Prostate gland (tissue), 2 donors: ENCODE measurements around the gene C3orf49.

DNA sequence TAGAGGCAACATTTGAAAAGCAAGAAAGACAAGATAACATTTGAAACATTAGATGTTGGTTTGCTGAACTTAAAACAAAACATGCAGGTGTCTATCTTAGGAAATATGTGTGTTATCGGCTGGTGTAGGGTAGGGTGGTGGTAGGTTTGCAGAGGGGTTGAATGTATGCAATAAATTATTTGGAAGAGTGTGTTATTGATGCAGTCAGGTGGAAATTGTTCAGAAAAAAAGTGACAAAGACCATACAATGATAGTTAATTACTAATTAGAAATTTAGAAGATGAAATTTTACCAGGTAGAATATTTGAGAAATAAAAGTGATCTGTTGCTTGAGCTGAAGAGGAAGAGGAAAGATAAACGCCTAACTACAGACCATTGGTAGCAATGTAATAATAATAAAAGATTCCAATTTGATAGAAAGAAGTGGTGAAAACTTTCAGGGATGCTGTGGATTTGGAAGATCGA is 211.7 kb downstream of the PTPRG start:
- PRO-cap, result no peak
- RAMPAGE, long total RNA, 2 experiments, result no peak in any of the 2 experiments

DNA sequence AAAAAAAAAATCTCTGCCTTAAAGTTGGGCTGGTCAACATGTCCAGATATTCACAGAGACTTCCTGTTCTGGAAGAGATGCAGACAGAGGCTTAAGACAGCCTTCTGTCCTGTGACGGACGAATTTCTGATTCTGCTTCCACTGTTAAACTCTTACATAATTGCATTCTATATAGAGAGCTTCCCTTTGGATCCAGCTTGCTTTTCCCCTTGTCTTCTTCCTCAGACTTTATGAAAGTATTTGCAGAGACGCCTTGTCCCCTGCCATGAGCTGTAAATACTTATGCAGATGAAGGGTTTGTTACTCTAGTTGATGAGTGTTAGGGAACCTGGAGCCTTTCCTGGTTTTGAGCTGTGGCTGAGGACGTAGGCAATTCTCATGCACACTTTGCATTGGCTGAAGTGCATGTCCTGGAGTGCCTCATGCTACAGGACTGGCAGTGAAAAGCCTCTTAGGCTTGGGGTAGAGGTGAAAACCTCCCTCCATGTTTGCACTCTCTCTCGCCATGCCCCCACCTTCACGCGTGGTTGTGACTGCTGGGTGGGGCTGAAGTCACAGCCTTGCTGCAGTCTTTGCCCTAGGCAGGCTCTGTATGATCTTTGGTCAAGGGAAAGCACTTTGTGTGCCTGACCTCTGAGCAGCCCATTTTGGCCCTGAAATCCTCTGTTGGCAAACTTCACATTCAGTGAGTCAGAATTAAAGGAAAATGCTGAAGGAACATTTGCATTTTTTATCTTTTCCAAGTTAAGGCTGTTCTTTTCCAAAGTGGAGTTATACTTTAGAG is 286.6 kb downstream of the PTPRG start:
- PRO-cap, result no peak
- RAMPAGE, long total RNA, 2 experiments, result no peak in any of the 2 experiments

DNA sequence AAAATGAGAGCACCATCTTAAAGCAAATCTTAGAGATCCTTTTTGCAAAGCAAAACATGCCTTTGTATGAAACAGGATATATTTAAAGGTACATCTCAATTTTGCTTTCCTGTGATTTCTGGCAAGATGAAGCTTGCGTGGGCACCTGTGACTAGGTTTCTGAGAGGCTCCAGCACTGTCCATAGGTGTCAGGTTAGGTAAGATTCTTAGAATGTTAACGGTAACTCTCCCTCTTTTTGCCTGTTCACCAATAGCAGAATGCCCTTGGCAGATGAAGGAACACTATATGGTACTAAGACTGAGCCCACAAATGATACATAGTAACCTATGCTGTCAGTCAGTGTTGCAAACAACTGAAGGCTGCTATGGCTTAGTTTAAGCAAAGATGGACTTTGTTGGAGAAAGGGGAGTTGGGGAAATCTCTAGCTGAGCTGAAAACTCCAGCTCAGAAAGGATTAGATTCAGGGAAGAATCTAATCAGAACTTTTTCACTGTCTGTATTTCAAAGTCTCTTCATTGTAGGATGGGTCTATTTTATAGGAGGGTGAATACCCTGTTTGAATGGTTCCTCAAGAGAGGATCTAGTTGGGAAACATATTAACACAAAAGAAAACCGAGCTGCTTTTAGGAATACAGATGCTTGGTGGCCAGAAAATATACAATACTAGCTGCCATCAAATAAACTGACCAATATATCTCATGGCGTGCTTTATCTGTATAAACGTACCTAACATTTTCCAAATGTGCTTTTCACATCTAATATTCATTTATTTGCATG is 289.6 kb downstream of the PTPRG start:
- PRO-cap, result no peak
- RAMPAGE, long total RNA, 2 experiments, result no peak in any of the 2 experiments

GRCh38 chr3:61875027-61875776 is 313.8 kb downstream of the PTPRG start:
- PRO-cap, result no peak
- RAMPAGE, long total RNA, 2 experiments, result no peak in any of the 2 experiments

- PRO-cap, result no peak
- RAMPAGE, long total RNA, 2 experiments, result no peak in any of the 2 experiments
Observed at GRCh38 chr3:62950160-62950675, 75.0 kb upstream of the CADPS start.

GRCh38 chr3:63819116-63819665 is at the start of gene C3orf49:
C3orf49 (plus strand) TSS chr3:63819299.
- PRO-cap, result no peak
- RAMPAGE, long total RNA, 2 experiments, result no peak in any of the 2 experiments

- PRO-cap, result no peak
- RAMPAGE, long total RNA, 2 experiments, result no peak in any of the 2 experiments
Observed at GRCh38 chr3:63920153-63920720, 56.6 kb downstream of the ATXN7 start.

GRCh38 chr3:63945562-63946198 is 77.6 kb downstream of the PSMD6 start:
- PRO-cap, result no peak
- RAMPAGE, long total RNA, 2 experiments, result no peak in any of the 2 experiments

GRCh38 chr3:63953044-63953682 is 70.1 kb downstream of the PSMD6 start:
- PRO-cap, result no peak
- RAMPAGE, long total RNA, 2 experiments, result no peak in any of the 2 experiments

GRCh38 chr3:63970624-63971098 is 52.6 kb downstream of the PSMD6 start:
- PRO-cap, result no peak
- RAMPAGE, long total RNA, 2 experiments, result no peak in any of the 2 experiments

- PRO-cap, result no peak
- RAMPAGE, long total RNA, 2 experiments, result no peak in any of the 2 experiments
Observed at GRCh38 chr3:63979387-63980341, 43.6 kb downstream of the PSMD6 start.

DNA sequence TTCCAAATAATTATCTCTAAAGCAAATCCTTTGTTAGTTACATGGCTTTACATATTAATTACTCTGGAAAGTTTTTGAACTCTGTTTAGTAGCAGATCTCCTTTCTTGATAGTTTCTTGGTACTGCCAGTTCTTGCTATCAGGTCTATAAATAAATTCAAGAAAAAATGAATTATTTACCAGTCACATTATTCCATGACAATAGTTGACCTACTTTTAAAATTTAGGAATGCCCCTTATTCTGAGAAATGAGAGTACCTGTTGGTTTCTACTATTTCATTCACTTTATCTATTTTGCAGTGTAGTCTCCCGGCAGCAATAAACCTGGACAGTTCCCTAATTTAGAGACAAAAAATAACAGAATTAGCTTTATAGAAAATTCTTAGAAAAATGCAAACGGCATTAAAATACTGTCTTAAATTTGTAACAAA is 12.7 kb downstream of the PSMD6 start:
- PRO-cap, result no peak
- RAMPAGE, long total RNA, 2 experiments, result no peak in any of the 2 experiments

DNA sequence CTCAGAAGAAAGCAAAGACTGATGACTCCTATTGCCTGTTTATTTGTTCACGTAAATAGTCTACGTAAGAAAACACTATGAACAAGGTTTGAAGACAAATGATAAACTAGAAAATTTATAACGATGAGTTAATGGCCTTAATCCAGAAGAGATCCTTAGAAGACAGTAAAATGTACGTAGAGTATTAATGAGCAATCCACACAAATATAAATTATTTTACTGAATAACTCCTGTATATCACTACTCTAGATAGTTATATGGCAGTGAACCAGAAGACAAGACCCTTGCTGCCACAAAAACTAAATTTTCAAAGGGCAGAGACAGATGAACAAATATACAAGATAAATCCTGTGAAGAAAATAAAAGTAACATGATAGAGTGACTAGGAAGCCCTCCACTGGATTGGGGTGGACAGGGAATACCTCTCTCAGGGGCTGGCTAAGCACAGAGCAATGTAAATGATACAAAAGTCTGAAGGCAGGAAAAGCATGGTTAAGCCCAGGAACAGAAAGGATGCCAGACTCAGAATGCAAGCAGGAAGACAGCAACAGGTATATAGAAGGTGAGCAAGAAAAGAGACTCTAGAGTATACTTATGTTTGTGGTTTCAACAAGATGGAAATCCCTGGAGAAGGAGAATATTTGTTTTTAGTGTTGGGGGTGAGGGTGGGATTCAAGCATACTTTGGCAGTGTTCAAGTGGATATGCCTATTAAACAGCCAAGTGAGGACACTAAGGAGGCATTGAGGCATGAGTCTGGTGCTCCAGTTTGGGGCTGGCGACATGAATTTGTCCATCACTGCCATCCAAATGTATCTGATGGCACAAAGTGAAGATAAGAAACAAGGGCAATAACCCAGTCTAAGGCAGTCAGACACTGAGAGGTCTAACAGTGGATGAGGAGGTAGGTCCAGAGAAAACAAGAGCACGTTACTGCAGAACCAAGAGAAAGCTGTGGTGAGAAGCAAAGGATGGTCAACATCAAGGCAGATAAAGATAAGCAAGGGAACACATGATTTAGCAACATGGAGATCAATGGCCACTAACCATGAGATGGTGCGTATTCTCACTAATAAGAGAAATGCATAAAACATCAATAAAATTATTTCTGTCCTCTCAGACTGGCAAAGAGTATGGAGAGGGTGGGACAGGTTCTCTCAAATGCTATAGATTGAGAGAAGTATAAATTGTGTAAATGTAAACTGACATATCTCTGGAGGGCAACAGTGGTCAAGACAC is 8.8 kb downstream of the PSMD6 start:
- PRO-cap, result no peak
- RAMPAGE, long total RNA, 2 experiments, result no peak in any of the 2 experiments

DNA sequence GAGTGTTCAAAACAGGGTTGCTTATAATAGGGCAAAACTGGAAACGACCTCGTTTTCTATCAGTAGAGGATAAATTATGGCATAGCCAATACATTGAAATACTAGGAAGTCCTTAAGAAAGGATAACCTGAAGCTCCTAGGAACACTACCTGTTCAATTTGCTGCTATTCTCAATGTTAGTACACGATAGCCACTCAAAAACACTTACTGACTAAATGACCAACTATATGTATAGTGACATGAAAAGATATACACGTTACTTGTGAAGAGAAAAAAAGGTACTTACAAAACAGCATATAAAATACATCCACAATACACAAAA is 8.0 kb downstream of the PSMD6 start:
- PRO-cap, result no peak
- RAMPAGE, long total RNA, 2 experiments, result no peak in any of the 2 experiments

- PRO-cap, result no peak
- RAMPAGE, long total RNA, 2 experiments, result no peak in any of the 2 experiments
Observed at GRCh38 chr3:64092692-64093033, 69.4 kb upstream of the PSMD6 start.

GRCh38 chr3:64157044-64157750 is 68.1 kb downstream of the PRICKLE2 start:
- PRO-cap, result no peak
- RAMPAGE, long total RNA, 2 experiments, result no peak in any of the 2 experiments

- PRO-cap, result no peak
- RAMPAGE, long total RNA, 2 experiments, result no peak in any of the 2 experiments
Observed at GRCh38 chr3:64462135-64462486, 225.7 kb downstream of the ADAMTS9 start.

GRCh38 chr3:64669290-64669624 is 18.5 kb downstream of the ADAMTS9 start:
- PRO-cap, result no peak
- RAMPAGE, long total RNA, 2 experiments, result no peak in any of the 2 experiments

- PRO-cap, result no peak
- RAMPAGE, long total RNA, 2 experiments, result no peak in any of the 2 experiments
Observed at GRCh38 chr3:64956882-64957446, 269.2 kb upstream of the ADAMTS9 start.

- PRO-cap, result no peak
- RAMPAGE, long total RNA, 2 experiments, result no peak in any of the 2 experiments
Observed at GRCh38 chr3:65532676-65533290, 505.9 kb downstream of the MAGI1 start.